ENCODE data around the genes ATP6V0A4, TTC26 and HIPK2.

DNA sequence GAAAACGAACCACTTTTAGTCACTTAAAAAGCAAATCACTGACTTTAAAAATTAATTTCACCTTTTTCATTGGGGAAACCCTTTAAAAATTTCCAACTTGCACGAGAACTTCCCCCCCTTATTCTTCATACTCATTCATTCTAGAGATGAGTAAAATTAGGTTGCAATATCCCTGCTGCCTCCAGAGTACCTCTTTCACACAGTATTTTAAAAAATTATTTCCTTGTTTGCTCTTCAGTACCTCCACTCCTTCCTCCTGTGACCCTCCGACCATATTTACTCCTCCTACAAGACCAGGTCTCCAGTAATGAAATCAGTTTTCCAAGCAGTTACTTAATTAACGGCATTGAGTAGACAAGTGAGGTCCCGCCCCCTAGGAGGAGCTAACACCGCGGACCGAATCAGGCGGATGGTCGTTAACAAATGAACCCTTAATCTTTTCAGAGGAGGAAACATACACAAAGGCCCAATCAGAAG lies 488 bp upstream of the TRIM24 start:
- RRBS, result no CpG with 5 or more reads among the region's 10 CpGs

GRCh38 chr7:138583448-138583753 lies 117.8 kb downstream of the SVOPL start:
- RRBS, result no CpG with 5 or more reads among the region's 5 CpGs

- RRBS, result no CpG with 5 or more reads among the region's 3 CpGs
Measured at GRCh38 chr7:138786106-138786336, 11.8 kb upstream of the TMEM213 start.

DNA sequence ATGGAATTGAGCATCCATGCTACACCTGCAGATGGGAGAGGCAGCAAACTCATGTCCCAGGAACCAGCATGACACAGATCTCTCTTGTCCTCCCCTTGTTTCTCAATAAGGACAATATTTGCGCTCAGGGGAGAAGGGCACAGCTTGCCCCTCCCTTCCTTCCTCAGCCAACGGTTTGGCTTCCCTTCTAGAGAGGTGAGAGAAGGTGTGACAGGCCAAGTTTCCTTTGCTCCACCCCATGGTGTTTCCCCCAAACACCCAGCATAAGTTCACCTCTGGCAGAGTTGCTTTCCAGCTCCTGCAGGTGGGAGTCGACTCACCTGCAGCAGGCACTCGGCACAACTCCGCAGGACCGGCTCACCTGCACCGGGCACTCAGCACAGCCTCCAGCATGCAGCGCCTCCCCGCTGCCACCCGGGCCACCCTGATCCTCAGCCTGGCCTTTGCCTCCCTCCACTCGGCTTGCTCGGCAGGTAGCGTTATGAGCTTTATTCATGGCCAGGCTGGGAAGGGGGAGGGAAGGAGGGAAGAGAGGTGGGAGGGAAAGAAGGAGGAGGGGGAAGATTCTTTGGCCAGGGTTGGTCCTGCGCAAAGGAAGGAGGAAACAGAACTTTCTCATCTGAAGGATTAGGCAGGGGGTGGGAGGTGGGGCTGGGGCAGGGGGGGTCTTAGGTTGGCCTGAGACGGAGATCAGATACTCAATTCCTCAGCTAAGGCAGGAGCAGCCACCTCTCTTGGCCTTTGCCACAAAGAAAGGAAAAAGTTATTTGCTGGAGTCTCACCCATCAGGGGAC lies at the start of gene ATP6V0A4:
ATP6V0A4 (minus strand) TSS at position 483 of the 794 bp plus-strand sequence.
- RRBS, result 23% methylated on average over 4 of the region's 15 CpGs

DNA sequence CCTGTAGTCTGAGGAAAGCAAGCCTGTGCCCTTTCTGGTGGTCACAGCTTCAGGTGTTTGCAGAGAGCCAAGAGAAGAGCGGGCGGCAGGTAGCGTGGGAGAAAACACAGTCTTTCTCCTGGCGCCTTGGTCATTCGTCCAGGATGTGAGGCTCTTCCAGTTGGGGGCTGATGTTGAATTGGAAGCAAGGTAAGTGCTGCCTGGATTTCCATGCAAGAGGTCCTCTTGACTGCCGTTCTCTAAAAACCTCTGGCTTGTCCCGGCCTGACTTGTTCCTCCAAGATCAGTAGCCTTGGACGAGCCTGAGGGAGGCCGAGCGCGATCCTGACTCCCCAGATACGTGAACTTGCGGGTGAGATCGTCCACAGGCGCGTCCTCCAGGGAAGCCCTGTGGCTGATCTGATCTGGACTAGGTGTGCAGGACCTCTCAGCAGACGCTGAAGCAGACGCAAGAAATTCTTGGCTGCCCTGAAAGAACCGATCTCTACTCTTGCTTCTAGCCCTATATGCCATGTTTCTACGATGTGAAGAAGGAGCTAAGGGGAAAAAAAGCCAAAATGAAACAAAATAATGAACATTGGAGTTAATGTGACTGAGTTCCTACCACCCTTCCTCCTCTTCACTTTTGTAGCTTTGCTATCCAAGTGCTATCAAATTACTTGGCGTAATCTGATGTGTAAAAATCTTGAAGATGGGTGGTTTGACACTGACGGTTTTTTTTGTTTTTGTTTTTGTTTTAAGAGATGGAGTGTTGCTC lies 29.6 kb downstream of the ZC3HAV1 start:
- RRBS, result no CpG with 5 or more reads among the region's 22 CpGs

- RRBS, result no CpG with 5 or more reads among the region's 9 CpGs
Measured at GRCh38 chr7:139083715-139084275, 25.7 kb downstream of the ZC3HAV1 start.

GRCh38 chr7:139108478-139108545 lies 1.2 kb downstream of the ZC3HAV1 start:
- RRBS, result 0% methylated on average over 3 of the region's 4 CpGs

DNA sequence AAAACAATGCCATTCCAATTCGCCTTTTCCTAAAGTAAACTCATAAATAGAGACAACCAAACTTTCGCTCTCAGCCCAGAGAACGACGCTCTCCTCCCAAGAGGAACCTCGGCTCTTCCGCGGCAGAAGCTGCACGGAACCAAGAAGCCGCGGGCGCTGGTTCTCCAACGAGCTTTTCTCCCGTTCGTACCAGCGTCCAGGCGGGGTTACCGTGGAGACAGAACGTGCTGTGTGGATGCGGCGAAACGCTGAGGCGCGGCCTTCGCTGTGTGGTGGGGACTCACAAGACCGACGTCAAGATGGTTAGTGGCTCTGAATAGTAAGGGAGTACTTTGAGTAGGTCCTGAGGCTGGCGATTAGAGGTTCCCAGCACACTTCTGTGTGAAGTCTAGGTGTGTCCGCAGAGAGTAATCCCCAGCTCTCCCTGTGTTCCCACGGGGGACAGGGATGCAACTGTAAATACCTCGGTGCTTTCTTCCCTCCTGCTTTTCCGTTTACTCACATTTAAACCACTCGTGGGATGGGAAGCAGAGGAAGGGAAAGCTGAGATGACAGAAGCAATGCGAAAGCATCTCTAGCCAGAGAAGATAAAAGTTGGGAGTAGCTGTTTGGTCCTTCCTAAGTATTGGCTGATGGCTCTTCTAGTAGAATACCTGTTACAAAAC lies at the start of gene TTC26:
TTC26 (plus strand) TSS at position 220 of the 665 bp plus-strand sequence.
- RRBS, result no CpG with 5 or more reads among the region's 33 CpGs

DNA sequence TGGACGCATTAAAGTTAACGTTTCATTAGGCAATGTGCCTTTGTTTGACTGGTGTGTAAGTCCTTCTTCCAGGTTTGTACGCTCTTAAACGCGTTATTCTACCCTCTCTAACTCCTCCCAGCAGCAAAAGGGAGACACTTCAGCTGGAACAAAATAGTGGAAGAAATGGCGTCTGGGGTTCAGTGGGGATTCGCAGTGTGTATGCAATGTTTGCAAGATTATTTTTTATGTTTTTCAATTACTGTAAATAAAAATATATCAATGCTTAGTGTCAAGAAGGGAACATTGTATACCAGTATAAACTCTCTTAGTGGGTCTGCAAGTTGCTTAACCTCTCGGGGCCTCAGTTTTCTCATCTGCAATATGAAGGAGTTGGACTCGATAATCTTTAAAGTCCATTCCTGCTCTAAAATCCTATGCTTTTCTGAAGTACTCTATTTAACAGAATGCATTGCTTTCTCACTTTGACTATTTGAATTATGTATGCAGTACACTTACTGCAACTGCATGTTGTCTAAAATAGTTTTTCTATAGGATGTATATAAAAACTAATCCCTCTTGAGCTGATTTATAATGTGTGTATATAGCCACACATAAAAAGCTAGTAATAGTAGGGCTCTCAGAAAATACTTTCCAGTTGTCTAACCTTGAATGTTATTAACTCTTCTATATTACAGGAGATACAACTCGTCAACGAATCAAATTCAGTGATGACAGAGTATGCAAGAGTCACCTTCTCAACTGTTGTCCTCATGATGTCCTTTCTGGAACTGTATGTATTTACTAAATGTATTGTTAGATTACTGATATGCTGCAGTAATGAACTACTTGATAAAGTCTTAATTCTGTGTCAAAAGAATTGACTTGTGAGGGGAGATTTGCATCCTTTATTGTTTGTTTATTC lies 15.9 kb downstream of the LUC7L2 start:
- RRBS, result no CpG with 5 or more reads among the region's 11 CpGs

DNA sequence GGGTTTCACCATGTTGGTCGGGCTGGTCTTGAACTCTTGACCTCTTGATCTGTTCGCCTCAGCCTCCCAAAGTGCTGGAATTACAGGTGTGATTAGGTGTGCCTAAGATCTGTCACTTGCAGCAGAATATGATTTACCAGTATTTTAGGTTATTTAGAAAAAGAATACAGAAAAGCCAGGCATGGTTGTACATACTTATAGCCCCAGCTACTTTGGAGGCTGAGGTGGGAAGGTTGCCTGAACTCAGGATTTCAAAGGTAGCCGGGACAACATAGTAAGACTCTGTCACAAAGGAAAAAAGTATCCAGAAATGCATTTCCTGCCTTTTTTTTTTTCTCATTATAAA lies 19.3 kb downstream of the LUC7L2 start:
- RRBS, result no CpG with 5 or more reads among the region's 3 CpGs

GRCh38 chr7:139405386-139406027 lies 45.8 kb downstream of the LUC7L2 start:
- RRBS, result no CpG with 5 or more reads among the region's 8 CpGs

DNA sequence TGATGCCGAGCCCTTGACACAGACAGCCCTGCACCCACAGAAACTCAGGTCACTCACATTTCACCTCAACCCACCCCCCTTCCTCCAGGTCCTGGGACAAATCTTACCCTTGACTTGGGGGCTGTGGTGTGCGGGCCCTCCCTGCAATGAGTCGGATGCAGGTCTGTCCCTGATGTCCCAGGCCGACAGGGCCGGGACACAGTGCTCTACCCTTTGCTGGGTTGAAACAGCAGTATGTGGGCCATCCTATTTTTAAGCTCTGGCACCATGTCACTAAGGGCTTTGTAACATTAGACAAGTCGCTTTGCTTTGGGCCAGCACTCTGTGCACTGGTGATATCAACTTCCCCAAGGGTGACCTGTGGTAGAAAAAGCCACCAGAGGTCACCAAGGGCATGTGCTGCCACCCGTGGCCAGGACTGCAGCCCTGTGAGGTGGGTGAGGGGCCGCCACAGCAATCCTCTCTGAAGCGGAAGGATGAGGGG lies 51.2 kb downstream of the CLEC2L start:
- RRBS, result no CpG with 5 or more reads among the region's 9 CpGs

DNA sequence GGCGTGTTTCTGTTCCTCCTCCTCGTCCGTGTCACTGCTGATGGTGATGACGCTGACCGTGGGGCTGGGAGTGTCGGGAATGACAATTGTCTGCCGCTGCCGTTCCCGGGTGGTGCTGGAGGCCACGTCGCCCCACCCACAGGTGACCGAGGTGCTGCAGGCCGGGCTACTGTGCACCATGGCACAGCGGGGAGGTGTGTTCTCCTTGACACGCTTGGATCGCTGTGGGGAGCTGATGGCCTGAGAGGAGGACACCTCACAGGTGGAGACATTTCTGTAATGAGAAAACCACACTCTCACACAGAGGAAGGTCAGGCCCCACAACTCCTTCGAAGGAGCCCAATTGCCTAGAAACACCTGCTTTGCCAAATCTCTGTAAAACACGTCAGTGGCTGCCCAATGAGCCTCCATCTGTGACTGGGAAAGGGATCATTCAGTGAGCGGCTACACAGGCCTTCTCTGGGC lies 73.3 kb downstream of the CLEC2L start:
- RRBS, result 97% methylated on average over 5 of the region's 19 CpGs

GRCh38 chr7:139631497-139631934 lies 108.0 kb downstream of the CLEC2L start:
- RRBS, result no CpG with 5 or more reads among the region's 4 CpGs

- RRBS, result no CpG with 5 or more reads among the region's 5 CpGs
Measured at GRCh38 chr7:139664739-139665411, 112.9 kb downstream of the HIPK2 start.

DNA sequence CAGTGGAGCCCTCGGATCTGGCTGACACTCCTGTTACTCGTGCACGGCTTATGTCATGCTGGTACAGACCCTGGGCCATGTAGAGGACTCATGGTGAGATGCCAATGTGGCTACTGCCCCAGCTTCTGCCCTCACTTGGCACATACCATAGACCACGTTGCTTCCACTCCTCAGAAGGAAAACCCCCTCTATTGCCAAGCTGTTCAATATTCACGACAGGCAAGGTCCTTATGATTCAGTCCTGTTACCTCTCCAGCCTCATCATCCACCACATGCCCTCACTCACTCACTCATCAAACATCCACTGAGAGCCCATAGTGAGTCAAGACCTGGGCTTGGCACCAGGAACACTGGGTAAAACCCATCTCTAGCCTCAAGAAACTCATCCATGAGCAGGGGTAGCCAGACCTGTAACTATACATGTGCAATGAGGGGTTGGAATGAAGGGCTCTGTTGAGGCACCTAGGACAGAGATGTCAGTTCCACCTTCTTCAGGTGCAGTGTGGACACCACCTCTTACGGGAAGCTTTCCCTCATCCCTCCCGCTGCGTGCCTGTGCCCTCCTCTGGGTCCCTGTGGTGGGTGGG lies 95.7 kb downstream of the HIPK2 start:
- RRBS, result no CpG with 5 or more reads among the region's 8 CpGs

- RRBS, result no CpG with 5 or more reads among the region's 22 CpGs
Measured at GRCh38 chr7:139739934-139740920, 37.6 kb downstream of the HIPK2 start.

- RRBS, result 1% methylated on average over 73 of the region's 131 CpGs
Measured at GRCh38 chr7:139777579-139778425, at the start of gene HIPK2. HIPK2 (minus strand) TSS chr7:139777998.

DNA sequence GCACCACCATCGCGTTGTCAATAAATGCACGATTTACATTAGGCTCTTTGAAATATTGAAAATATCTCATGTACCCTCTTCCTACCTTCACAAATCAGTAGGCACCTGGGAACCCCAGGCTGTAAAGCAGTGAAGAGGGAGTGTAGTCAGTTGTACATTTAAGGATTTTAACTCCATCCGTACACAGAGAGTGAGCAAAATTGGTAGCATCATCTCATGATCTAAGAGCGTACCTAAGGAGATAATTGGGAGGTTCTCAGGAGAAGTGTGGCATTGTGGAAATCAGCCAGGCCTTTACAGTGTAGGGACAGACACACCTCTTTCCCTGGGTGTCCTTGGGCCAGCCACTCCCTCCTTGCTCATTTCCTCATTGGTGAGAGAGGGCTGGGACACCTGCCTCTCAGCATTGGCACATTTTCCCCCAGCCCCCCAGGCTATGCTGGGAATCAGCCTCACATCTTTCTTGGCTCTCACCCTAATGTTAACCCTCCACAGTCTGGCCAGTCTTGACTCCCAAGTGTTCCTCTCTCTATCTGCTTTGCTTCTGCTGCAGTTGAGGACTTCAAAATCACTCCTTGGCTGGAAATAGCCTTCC lies 15.6 kb downstream of the TBXAS1 start:
- RRBS, result no CpG with 5 or more reads among the region's 5 CpGs

DNA sequence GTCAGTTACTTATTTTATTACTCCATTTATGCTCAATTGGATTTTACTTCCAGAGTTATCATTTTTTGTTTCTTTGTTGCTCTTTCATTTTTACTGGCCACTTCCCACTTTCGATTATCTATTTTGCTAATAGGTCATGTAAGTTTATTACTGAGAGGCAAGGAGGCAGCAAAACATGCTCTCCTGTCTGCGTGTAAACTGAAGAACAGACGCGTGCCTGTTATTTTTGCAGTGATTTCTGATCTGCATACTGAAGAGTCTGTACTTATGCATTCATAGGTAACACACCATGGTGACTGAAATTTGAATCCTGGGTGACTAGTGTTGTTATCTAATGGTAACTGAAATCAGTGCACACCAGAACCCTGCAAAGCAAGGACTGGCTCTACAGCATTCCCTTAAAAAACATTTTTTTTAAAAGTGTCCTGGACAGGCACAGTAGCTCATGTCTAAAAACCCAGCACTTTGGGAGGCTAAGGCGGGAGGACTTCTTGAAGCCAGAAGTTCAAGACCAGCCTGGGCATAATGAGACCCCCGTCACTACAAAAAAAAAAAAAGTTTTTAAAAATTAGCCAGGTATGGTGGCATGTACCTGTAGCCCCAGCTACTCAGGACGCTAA lies 22.9 kb downstream of the KDM7A start:
- RRBS, result no CpG with 5 or more reads among the region's 7 CpGs

Measured in pericardium (tissue), 1 donor.